Parietal lobe (tissue), 2 donors: ENCODE measurements around the genes TFG and ABI3BP.

- RAMPAGE, long total RNA = no peak
These were observed 5.5 kb downstream of the ADGRG7 start for GRCh38 chr3:100614793-100615333.

DNA sequence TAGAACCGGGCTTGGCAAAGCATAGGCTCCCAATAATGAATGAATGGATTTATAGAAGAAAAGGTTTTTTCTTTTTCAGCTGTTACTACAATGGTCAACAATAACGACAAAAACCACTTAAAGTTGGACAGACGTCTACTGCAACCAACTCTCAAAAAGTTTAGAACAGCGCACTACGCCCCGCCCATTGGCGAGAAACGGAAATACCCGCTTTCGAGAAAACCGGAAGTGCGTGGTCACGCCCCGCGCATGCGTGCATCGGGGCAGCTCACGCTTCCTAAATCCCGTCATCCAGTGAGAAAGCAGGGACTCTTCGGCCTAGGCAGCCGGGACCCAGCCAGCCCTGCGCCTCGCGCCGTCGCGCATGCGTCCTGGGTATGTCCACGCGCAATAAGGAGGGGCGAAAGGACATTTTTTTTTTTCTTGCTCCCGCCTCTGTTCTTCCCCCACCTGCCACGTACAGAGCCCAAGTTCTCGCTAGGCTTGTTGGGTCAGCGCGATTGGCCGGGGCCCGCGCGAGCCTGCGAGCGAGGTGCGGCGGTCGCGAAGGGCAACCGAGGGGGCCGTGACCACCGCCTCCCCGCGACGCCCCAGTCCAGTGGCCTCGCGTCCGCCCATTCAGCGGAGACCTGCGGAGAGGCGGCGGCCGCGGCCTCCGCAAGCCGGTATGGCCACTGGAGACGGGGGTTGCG lies at the start of gene TFG:
TSS of gene TFG (plus strand) at position 438 of the 692 bp plus-strand sequence.
- RAMPAGE, long total RNA = no peak

- RAMPAGE, long total RNA = no peak
These were observed 38.2 kb downstream of the ABI3BP start for GRCh38 chr3:100954820-100955547.

- RAMPAGE, long total RNA = no peak
These were observed at the start of gene ABI3BP for GRCh38 chr3:100993111-100993760. TSS of gene ABI3BP (minus strand) at chr3:100993421.

DNA sequence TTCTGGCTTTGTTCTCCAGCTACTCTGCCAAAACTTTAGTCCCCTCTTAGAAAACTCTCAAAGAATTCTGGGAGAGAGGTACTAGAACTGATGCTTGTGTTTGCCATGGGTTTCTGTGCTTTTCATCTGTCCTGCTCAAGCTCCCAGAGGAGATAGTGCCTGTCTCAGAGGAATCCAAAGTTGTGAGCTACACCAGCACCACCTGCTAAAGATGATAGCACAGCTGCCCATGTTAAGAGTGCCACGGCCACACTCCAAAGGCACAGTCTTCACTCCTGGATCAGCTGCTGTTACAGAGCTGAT lies 150.0 kb downstream of the IMPG2 start:
- RAMPAGE, long total RNA = no peak

- RAMPAGE, long total RNA = no peak
These were observed 82.2 kb downstream of the SENP7 start for GRCh38 chr3:101430773-101431282.

DNA sequence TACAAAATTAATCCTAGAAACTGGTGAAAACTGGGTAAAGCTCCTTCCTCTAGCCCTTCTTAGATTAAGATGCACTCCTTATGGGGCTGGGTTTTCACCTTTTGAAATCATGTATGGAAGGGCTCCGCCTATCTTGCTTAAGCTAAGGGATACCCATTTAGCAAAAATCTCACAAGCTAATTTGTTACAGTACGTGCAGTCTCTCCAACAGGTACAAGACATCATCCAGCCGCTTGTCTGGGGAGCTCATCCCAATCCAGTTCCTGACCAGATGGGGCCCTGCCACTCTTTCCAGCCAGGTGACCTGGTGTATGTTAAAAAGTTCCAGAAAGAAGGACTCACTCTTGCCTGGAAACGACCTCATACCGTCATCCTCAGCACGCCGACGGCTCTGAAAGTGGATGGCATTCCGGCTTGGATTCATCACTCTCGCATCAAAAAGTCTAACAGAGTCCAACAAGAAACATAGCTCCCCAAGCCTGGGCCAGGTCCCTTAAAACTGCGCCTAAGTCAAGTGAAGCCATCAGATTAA lies 37.7 kb downstream of the ZBTB11 start:
- RAMPAGE, long total RNA = no peak

DNA sequence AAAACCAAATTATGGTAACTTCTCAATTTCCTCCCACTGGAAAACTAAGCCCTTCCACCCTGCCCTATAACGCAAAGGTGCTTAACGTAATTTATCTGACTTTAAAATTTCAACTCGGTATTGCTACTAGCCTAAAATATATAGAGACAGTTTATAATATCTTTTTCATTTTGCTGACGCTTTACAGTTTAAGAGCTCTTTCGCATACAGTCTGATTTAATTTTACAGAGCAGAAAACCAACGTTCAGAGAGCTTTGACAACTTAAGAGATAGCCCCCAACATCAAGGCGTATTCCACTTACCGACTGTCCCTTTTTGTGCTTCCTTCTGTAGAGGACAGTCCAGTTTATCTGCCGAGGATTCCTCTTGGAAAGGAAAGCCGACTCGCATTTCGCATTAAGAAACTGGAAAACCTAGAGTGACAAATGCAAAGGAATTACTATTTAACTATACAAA lies 974 bp downstream of the RPL24 start:
- RAMPAGE, long total RNA = no peak

DNA sequence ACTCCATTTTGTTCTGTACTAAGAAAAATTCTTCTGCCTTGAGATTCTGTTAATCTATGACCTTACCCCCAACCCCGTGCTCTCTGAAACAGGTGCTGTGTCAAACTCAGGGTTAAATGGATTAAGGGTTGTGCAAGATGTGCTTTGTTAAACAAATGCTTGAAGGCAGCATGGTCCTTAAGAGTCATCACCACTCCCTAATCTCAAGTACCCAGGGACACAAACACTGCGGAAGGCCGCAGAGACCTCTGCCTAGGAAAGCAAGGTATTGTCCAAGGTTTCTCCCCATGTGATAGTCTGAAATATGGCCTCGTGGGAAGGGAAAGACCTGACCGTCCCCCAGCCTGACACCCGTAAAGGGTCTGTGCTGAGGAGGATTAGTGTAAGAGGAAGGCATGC lies 5.4 kb upstream of the RPL24 start:
- RAMPAGE, long total RNA = no peak

GRCh38 chr3:101720593-101721190 lies 3.7 kb upstream of the CEP97 start:
- RAMPAGE, long total RNA = no peak

GRCh38 chr3:101757488-101758839 lies 21.0 kb upstream of the NXPE3 start:
- RAMPAGE, long total RNA = no peak

- RAMPAGE, long total RNA = no peak
These were observed 22.3 kb downstream of the NXPE3 start for GRCh38 chr3:101801227-101801864.

DNA sequence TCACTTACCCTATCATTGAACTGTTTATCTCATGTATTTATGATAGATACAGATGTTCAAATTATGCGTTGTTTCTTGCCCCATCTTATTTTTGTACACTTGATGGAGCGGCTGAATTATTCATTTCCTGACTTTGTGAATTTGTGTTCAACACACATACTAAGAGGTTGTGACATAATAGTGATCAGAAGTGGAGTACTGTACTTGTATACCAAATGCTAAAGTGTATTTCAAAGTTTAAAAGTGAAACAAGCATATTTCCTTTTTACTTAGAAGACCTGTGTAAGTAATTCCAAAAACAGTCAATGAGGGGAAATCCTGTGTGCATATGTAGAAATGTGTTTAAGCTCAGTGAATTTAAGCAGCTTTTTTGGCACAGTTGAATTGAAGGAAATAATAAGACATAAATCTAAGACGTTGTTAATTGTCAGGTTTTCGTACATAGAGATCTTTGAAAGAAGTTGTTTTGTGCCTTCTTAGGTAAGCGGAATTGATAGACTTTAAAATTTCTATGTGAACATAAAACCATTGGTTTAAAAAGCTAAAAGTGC lies 1.8 kb downstream of the NFKBIZ start:
- RAMPAGE, long total RNA = no peak

GRCh38 chr3:101859343-101860218 lies 10.3 kb downstream of the NFKBIZ start:
- RAMPAGE, long total RNA = no peak

GRCh38 chr3:101898684-101899308 lies 49.5 kb downstream of the NFKBIZ start:
- RAMPAGE, long total RNA = no peak

DNA sequence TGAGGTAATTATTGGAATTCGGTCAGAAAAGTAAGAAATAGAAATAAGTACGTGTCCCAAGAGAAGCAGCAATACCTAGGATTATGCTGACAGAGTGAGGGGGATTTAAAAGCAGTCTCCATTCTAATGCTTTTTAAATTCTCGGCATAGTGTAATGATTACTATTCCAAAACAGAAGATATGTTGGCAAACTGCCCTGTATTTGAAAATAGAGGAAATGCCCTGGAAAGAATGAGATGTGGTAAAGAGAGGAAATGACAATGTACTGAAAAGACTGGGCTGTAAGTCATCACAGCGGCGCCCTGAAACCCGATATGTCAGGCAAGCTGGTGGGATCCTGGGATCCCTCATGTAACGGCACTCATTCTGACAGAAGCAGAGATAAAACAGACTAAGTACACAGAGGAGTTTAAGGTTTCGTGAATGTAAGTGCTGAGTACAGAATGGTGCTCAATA lies 91.2 kb downstream of the NFKBIZ start:
- RAMPAGE, long total RNA = no peak

GRCh38 chr3:101964708-101965179 lies 115.4 kb downstream of the NFKBIZ start:
- RAMPAGE, long total RNA = no peak

DNA sequence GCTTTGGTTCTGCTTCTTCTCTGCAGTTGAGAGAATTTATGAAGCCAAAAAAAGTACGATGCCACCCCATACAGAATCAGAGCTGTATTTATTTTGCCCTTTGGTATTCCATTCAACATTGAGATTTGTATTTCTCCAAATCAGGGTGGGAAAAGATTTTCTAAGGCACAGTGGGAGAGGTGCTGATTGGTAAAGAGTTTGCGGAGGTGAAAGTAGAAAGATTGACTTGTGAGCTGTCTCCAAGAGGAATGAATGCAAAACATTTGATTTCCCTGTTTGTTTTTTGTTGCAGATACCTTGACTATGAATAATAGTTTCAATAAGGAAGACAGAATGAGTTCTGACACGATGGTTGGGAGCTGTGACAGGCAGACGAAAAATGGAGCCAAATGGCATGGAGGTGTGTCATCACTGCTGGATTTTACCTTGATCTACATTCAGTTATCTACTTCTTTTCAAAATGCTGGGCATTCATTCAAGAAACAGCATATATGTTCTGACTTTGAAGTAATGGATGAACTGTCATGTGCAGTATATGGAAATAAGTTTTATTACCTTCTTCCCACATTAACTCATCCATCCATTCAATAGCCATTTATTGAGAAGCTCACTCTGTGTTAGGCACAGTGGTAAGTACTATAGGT lies 145.1 kb downstream of the NFKBIZ start:
- RAMPAGE, long total RNA = no peak

GRCh38 chr3:104523176-104523512 lies 843.6 kb upstream of the ALCAM start:
- RAMPAGE, long total RNA = no peak

- RAMPAGE, long total RNA = no peak
These were observed 142.9 kb downstream of the CBLB start for GRCh38 chr3:105725989-105726240.